H4 (cell line): ENCODE data around the genes OR5H15, FILIP1L and TOMM70.

DNA sequence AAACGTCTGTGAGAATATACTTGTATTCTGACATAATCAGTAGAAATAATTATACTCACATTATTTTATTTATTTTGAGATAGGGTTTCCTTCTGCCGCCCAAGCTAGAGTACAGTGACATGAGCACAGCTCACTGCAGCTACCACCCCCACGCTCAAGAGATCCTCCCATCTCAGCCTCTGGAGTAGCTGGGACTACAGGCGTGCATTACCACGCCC is 830 bp upstream of the VGLL3 start:
- RAMPAGE, long total RNA, result no peak

GRCh38 chr3:87236793-87237316 is 9.7 kb downstream of the CHMP2B start:
- RAMPAGE, long total RNA, result no peak

DNA sequence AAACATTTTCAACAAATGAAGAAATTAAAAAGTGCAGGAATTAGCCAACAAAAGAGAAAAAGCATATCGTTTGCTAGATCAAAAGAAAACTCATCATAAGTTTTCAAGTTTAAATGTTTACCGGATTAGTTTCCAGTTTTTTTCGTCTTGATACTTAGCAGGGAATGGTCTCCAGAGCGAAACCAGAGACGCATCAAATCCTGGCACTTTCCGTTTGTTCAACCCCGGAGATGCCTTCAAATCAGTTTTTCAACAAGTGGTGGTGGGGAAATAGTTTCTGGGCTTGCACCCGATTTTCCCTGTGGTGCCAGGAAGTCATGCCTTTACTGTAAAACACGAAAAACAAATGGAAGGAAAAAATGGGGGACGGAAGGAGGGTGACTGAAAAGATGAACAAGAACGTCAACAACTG is 901 bp downstream of the CGGBP1 start:
- RAMPAGE, long total RNA, result no peak

DNA sequence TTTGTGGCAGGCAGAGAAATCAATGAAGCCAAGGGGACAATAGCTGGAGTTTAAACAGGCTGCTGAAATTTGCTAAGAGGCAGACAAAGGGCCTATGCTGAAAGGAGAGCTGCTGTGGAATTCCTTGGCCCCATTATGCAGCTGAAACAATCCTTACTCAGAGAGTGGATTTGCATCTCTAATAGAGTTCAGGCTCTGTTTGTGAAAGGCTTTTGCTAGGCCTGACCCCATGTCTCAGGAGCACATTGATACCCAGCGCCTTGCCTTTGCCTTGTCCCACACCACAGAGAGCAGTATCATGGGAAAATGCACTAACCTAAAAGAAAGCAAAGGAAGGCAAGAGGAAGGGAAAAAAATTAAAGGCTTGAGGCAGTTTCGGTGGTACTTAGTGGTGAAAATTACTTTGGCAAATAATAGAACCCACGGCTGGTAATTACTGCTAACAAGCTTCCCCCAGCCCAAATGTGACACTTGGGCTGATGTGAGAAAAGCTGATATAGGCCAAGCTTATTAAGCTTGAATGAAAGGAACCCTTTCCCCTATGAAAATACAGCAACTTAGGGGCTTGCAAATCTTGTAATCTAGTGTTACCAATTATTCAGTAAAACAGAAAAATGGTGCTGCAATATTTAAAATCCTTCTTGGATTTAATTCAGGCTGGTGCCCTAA is 194.9 kb upstream of the EPHA3 start:
- RAMPAGE, long total RNA, result no peak

DNA sequence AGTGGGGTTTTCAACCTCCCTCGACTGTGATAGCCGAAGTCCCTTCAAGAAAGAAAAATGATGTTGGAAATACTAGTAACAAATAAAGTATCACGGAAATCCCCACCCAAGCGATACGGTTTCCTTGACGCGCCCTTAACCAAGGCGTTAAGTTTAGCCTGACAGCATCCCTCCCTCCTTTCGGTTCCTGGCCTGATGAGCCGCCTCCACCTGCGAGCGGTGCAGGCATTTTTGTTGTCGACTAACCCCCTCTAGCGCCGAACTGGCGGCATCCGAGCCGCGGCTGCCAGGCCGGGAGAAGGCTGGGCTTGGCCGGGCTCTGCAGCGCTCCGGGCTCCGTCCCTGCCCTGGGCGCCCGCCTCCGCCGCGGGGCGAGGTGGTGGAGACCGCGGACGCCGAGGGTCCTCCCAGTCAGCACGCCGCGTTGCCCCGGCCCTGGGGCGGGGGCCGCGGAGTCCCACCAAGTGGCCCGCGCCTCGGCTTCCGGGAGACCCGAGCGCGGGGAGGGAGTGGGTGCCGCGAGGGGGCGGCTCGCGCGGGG is 1.3 kb upstream of the EPHA6 start:
- RAMPAGE, long total RNA, result no peak

- RAMPAGE, long total RNA, result no peak
Observed at GRCh38 chr3:97874303-97875066, 52.7 kb downstream of the CRYBG3 start.

DNA sequence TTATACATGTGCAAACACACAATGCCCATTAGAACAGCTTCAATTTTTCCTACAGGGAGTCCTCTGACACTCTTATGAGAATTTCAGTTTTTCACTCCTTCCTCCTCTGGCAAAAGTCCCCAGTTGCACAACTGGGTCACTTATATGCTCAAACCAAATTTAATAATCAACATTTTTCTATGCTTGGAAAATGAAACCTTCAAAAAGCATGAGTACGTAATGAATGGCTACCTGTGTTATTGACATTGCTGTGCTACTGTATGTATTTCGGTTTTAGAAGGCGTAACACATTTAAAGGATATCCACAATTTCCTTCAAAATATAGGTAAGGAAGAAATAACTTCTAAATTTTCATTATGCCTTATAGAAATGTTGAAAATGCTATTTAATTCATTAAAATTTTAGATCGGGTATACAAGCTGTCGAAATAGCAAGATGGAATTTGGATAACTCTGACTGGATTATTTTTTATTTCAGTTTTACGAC is at the start of gene OR5H15:
TSS of gene OR5H15 (plus strand) at position 190 of the 486 bp plus-strand sequence.
- RAMPAGE, long total RNA, result no peak

GRCh38 chr3:98563392-98564294 is 29.8 kb downstream of the CPOX start:
- RAMPAGE, long total RNA, result no peak

GRCh38 chr3:98750345-98750949 is 12.7 kb upstream of the ST3GAL6 start:
- RAMPAGE, long total RNA, result no peak

- RAMPAGE, long total RNA, result no peak
Observed at GRCh38 chr3:98801038-98801524, 37.9 kb downstream of the ST3GAL6 start.

- RAMPAGE, long total RNA, result no peak
Observed at GRCh38 chr3:98819146-98819470, 56.0 kb downstream of the ST3GAL6 start.

GRCh38 chr3:99925391-99925967 is 107.8 kb downstream of the CMSS1 start:
- RAMPAGE, long total RNA, result no peak

DNA sequence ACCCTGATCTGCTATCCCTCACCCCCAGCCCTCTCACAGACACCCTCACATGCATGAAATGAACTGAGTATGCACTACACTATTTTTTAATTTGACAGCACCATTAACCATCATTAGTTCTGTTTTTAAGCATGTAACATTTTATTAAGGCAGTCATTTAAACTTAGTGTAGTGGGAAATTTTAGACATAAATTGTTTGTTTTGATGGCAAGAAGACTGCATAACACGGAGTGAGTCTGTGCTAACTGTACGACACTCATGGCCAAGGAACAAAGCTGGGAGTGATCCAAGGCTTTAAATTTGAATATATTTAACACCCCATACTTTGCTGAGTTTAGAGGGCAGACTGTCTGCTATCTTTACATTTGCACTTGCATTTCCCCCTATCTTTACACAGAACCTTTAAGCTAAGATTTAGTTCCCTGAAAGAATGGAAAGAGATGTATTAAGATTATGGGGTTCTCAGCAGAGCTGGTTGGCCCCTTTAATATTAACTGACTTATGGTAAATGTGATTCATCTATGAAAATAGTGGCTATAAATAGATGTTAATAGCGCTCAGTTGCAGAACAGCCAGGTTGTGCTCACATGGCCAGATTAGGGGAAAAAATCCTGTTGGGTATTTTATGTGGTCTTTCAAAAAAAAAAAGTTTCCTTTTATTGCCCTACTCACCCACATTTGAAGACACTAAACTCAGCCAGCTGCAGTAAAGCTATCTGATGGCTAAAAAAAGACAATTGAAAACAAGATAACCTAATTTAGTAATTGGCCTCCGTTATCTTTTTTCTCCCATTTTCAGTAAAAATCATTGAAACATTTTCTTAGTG is 120.7 kb downstream of the CMSS1 start:
- RAMPAGE, long total RNA, result no peak

DNA sequence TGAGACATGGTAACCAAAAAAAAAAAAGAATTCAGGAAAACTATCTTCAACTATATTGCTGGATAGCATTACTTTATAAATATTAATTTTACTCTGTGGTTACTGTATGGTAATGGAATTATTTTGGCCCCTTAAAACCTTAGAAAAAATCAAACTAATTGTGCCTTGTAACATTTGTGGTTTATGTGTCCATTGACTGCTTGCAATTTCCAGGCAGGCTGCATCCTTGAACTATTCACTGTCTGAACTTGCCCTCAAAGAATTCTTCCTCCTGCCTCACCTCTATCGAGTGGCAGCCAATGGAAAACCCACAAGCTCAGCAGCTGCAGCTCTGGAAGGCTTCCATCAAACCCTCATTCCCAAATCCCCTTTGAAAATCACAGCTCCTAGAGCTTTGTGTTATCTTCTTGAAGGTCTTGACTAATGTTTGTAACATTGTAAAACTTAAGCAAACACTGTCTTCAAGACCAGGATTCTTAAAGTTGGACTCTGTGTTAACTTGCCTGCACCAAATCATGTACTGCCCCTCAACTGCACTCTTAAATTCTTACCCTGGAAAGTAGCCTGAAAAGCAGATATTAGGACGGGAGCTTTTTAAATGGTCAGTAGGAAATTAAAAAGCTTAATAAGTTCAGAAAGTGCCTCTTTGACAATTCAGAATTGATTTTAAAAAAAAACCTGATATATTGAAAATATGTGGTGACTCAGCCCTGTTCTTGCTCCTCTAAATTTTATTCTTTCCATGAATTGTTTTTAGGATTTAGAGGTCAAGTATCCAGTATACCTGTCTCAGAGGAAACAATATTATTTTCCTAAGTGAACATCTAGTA is 81.0 kb downstream of the FILIP1L start:
- RAMPAGE, long total RNA, result no peak

GRCh38 chr3:100040431-100041013 is 73.8 kb downstream of the FILIP1L start:
- RAMPAGE, long total RNA, result no peak

DNA sequence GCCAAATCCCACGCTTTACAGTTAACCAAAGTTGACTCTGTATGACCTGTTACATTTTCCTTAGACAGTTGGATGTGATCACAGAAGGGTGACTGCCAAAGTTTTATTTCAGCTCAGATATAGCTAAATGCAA is 73.4 kb downstream of the FILIP1L start:
- RAMPAGE, long total RNA, result no peak

DNA sequence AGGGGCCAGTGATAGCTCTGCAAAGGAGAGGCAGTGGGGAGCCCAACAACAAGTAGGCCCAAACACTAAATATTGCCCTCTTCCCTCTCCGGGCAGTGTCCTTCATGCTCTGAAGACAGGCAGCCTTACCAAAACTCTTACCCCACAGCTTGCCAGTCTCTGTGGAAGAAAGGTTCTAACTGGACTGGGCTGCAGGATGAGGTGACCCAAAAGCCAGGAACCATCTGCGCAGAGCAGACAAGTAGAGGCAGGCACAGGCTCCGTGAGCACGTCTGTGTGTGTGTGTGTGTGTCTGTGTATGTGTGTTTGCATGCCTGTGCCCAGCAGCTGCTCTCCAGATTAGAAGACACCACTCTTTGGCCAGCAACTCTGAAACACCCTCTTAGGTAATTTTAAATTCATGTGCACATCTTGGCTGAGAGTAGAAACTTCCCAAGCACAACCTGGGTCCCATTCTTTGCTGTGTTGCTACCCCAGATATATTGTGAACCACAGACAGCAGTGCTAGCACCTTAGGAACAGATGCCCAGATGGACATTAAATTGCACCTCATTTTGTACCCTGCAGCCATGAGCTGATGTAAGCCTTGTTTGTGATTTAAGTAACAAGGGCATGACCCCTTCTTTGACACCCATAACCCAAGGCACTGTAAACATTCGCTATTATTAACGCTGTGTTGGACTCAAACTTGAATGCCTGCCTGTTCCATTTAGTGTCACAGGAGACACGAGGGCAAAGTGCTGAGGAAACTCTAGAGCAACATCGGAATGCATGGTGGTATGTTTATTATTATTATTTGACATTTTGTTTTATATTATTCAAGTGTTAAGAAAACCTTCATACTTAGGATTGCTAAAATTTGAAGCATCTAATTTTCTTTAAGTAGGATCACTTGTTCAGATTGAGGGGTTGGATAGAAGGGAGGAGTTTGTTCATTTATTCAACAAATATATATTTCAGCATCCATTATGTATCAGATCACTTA is at the start of gene FILIP1L:
TSS of gene FILIP1L (minus strand) at position 280 of the 985 bp plus-strand sequence.
- RAMPAGE, long total RNA, result no peak

DNA sequence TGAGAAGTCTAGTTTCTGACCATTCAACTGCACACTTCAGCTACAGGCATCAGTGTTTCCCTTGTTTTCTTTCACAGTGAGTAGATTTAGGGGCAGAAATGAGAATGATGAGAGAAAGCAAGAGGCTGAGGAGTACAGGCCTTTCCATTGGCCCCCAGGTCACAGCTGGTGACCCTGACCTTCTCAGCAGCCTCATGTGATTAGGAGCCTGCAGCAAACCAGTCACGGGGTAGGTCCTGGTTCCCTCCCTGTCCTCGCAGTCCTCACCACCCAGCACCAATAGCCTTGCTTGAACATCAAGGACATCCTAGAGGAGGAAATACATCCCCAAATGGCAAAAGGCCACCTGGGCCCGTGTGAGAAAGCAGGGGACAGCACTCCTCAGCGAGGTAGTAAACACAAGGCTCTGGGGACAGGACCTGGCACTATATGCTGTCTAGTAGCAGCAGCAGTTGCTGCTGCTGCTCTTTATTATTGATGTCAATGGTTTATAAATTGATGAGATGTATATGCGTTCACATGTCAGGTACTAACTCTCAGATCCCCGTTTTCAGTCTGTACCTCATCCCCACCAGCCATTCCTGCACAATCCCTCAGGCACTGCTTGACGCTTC is 10.2 kb upstream of the FILIP1L start:
- RAMPAGE, long total RNA, result no peak

DNA sequence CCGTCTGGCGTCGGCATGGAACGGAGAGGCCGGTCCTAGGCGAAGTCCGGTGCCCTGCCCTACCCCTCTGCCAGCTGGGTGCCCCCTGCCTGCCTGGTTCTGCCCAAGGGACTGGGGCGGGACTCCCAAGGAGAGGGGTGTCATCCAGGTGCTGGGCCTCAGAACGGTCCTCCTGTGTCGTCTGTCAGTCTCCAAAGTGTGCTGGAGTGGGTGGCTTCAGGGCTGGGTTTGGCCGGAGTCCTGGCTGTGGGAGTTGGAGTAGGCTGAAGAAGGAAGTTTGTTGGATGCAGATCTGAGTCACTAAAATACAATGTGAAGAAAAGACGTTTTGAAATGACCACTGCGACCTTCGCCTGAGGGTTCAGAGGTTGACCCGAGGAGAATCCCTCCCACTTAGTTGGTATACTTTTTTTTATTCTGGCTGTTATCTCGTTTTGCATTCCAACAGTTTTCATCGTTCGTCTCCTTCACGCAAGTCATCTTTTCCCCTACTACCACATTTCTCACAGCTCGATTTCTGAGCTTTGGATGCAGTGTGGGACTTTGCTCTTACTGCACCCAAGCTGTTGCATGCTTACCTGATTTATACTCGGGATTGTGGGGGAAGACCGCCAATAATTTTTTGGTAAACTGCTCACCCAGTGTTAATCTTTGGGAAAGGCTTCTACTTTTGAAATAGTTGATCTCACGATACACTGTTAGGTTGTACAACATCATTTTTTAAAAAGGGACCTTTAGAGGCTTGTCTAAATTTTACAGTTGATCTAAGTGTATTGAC is 543 bp downstream of the TBC1D23 start:
- RAMPAGE, long total RNA, result no peak

DNA sequence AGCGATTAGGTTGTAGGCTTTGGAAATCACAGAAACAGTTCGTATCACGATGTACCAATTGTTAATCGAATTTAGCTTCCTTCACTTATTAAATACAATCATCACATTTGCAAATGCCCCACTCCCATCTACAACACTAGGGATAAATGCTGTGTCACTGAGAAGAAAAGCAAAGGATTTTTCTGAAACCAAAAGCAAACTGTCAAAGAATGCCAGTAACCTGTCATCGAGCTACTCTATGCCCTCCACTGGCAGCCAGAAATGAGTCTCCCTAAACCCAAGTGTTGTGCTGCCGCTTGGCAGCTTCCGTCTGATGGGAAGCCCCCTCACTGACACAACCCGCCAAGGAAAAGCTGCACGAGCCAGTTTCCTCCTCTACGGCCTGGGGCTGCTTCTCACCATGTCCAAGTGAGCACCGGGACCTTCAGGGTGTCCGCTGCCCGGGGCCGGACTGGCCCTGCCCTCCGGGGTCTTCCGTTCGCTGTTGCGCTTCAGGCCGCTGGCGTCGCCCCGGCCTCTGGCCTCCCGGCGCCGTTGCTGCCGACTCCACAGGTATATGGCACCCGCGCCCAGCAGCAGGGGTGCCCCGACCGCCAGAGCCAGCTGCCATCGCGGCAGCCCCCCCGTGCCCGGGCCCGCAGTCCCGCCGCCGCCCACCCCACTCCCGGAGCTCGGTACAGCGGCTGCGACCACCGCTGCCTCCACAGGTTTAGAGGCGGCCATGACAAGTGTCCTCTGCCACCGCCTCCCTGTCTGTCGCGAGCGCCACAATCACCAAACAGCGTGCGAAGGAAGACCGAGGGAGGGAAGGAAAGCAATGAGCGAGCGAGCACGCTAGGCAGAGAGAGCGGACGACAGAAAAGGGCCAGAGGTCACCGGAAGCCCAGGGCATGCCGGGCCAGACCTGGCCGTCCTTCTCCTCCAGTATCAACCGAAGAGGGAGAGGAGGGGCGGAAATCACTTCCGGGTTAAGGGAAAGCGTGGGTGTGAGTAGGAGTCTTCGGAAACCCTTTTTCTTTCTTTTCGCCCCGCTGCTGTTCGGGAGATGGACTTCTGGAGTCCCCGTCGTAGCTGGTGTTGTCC is at the start of gene TOMM70:
TSS of gene TOMM70 (minus strand) at position 863 of the 1,083 bp plus-strand sequence.
- RAMPAGE, long total RNA, result no peak